ENCODE data around the gene ABHD17A.

DNA sequence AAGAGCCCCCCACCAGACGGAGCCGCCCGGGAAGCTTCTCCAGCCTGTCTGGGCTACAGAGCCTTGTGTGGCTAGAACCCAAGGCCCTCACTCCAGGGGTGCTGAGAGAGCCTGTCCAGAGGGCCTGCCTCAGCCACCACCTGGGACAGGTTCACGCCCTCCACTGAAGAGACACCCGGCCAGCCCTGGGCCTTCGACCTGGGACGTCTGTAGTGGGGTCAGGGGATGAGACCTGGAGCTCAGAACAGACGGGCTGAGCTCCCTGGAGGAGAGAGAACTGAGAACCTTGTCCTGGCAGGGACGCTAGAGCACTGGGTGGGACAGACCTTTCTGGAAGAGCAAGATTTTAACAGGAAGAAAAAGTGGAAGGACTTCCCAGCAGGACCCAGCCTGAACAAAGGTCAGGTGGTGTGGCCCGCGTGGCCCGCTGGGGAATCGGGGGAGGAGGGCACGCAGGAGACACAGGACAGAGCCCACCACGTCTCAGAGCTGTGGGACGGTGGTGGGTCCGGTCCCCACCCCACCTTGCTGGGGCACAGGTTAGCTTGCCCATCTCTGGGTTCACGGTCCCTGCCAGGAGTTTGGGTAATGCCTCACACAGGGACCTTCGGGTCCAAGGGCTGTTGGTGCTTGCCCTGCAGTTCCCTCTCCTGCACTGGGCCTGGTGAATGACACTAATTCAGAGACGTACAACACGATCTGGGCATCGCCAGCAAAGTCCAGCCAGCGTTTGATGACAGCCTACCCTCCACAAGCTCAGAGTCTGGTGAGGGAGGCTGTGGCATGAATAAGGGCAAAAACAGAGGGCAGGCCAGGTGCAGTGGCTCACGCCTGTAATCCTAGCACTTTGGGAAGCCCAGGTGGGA, 1.3 kb upstream of the EFNA2 start:
- PRO-cap = no peak
- RAMPAGE, long total RNA = no peak
- RRBS = 82% methylated on average over 3 of the region's 24 CpGs

DNA sequence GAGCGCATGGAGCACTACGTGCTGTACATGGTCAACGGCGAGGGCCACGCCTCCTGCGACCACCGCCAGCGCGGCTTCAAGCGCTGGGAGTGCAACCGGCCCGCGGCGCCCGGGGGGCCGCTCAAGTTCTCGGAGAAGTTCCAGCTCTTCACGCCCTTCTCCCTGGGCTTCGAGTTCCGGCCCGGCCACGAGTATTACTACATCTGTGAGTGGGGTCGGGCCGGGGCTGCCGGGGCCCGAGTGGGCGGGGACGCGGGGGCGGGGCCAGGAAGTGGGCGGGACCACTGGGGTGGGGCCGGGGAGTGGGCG, 9.9 kb downstream of the EFNA2 start:
- PRO-cap = no peak
- RAMPAGE, long total RNA = no peak
- RRBS = 3% methylated on average over 21 of the region's 33 CpGs

GRCh38 chr19:1331555-1332234, 23.1 kb upstream of the PWWP3A start:
- PRO-cap = no peak
- RAMPAGE, long total RNA = no peak
- RRBS = 22% methylated on average over 2 of the region's 27 CpGs

DNA sequence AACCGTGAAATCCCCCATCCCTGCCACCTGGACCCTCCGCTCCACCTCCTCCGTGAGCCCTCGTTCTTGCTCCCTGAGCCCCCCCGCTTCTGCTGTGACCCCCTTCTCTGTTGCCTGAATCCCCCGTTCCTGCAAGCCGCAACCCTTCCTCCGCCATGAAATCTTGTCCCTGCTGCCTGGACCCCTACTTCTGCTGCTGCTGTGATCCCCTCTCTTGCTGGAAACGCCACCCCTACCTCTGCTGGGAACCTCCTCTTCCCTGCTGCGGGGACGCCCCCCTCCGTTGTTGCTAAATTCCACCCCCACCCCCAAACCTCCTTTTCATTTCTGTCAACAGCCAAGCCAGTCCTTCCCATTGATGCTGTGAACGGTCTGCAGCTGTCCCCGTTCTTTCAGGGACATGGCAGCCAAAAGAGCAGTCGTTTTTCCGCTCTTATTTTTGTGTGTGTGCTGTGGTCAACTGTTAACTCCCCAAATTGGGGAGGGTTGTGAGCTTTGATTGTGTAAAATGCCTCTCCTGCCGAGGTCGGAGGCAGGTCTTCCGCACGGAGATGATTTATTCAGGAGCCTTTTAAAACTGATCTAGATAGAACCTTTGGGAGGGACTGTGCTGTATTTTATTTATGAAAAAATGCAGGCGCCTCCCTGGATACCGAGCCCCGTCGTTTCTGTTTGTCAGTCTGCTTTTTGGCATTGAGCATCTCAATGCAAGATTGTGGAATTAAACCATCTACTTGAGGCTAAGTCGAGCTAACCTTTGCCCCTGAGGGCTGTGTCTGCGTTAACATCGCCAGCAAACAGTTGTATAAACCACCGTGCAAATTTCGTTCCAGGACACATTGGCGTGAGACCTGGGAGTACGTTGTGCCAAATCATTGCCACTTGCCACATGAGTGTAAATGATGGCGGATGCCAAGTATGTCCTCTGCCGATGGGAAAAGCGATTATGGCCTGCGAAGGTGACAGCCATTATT, 1.0 kb downstream of the PWWP3A start:
- PRO-cap = no peak
- RAMPAGE, long total RNA = no peak
- RRBS = no CpG with 5 or more reads among the region's 35 CpGs

DNA sequence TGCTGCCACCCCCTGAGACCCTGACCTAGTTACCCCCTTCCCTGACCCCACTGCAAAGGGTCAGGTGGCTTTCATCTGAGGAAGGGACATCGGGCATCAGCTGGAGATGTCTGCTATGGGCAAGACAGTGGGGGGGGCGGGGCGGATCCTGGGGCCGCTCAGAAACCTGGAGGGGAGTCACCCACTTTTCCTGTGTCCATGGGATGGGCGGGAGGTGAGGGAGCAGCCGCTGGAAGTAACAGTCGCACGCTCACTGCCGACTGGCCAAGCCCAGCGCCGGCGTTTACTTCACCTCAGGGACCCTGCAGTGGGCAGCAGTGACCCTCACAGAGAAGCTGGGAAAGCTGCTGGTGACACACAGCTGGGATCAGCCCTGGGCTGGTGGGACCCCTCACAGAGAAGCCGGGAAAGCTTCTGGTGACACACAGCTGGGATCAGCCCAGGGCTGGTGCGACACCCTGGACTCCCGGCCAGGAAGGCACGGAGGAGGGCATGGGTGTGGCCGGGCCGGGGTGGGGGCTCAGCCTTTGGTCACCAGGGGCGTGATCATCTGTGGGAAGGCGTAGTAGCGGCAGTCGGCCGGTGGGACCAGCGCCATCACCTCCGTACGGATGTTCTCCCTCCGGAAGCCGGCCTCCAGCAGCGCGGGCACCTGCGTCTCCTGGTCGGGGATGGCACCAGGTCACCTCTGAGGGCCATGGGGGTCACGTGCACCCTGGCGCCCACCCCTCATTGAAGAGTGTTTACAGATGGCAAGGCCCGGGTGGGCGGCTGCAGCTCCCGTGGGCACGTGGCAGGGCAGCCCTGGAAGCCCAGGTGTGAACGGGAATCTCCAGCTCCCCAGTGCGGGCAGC, 4.3 kb downstream of the GAMT start:
- PRO-cap = no peak
- RAMPAGE, long total RNA = no peak
- RRBS = 73% methylated on average over 14 of the region's 40 CpGs

- PRO-cap = no peak
- RAMPAGE, long total RNA = no peak
- RRBS = no CpG with 5 or more reads among the region's 37 CpGs
Observed at GRCh38 chr19:1423448-1424106, 14.6 kb upstream of the RPS15 start.

DNA sequence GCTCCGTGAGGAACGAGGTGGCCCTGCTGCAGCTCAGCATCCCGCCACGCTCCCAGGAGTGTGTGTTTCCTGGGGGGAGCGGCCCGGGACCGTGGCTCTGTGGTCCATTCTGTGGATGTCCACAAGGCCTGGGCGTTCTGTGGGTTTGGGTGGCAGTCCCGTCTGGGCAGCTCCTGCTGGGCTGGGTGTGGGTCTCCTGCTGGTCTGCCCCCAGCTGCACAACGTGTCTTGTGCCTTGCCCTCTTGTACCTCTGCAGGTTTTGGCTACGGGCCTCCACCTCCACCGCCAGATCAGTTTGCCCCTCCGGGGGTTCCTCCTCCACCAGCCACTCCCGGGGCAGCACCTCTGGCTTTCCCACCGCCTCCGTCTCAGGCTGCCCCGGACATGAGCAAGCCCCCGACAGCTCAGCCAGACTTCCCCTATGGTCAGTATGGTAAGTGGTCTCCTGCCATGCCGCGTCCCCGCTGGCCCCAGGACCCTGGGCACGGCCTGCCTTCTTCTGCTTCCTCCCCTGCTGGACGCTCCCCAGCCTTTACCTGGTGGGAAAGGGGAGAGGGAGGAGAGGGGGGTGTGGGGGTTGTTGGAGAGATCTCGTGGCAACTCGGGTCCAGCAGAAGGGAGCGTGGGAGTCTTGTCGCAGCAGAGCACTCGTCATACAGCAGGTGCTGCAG, 5.8 kb upstream of the RPS15 start:
- PRO-cap = no peak
- RAMPAGE, long total RNA = no peak
- RRBS = 94% methylated on average over 4 of the region's 28 CpGs

- PRO-cap = no peak
- RAMPAGE, long total RNA = no peak
- RRBS = no CpG with 5 or more reads among the region's 12 CpGs
Observed at GRCh38 chr19:1492319-1493078, 1.5 kb downstream of the REEP6 start.

DNA sequence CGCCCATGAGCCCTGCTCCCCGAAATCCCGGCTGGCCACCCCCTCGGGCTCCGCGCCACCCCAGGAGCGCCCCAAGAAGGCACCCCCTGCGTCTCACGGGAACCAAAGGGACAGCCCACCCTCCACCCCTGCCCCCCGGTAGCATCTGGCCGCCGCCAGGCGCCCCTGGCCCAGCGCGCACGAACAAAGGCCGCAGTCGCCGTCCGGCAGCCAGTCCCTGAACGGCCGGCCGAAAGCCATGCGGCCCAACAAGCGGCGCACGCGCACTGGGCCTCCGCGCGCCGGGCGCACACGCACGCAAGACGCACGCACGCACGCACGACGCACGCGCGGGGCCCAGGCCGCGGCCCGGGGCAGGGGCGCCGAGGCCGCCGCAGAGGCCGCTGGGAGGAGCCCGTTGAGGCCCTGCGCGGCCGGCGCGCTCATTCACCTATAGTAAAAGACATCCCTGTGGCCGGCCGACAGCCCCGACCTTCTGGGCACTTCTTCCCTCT, 526 bp downstream of the MBD3 start:
- PRO-cap = bidirectional peak, plus-strand start at position 324 of the sequence, minus-strand start at position 250 of the sequence
- RAMPAGE, long total RNA = no peak
- RRBS = under 1% methylated on average over 55 of the region's 61 CpGs

- PRO-cap = no peak
- RAMPAGE, long total RNA = no peak
- RRBS = no CpG with 5 or more reads among the region's 19 CpGs
Observed at GRCh38 chr19:1646511-1646934, 5.9 kb downstream of the TCF3 start.

- PRO-cap = no peak
- RAMPAGE, long total RNA = no peak
- RRBS = 2% methylated on average over 3 of the region's 26 CpGs
Observed at GRCh38 chr19:1650983-1651616, 1.3 kb downstream of the TCF3 start.

DNA sequence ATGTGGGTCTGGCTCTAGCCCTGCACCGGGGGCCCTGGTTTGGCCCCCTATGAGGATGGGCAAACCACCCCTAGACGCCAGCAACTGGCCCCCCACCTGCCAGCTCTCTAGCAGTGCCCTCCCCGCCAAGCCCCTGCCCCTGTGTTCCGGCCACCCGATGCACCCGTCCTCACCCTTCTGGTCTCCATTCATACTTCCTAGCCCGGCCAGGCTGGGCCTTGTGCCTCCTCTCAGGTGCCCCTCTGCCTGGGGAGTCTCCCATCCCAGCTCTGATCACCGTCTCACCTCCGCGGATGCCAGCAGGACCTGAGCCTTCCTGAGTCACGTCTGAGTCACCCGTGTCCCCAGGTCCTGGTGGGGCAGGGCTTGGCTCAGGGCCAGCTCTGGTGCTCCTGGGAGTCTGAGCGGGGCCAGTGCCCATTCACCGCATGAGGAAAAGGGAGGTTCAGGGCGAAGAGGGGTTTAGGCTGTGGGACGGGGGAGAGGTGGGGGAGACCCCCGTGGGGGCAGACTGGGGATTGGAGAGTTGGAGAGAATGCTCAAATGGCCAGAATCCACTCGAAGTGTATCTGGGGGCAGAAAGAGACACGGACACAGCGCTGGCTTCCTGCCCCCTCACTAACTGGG, 647 bp downstream of the ATP8B3 start:
- PRO-cap = no peak
- RAMPAGE, long total RNA = no peak
- RRBS = 63% methylated on average over 2 of the region's 20 CpGs

GRCh38 chr19:1828224-1828741, 16.2 kb upstream of the ATP8B3 start:
- PRO-cap = no peak
- RAMPAGE, long total RNA = no peak
- RRBS = 95% methylated on average over 15 of the region's 38 CpGs

- PRO-cap = no peak
- RAMPAGE, long total RNA = no peak
- RRBS = 35% methylated on average over 5 of the region's 31 CpGs
Observed at GRCh38 chr19:1833074-1834281, 14.8 kb downstream of the REXO1 start.

GRCh38 chr19:1840280-1841176, 7.8 kb downstream of the REXO1 start:
- PRO-cap = no peak
- RAMPAGE, long total RNA = no peak
- RRBS = 60% methylated on average over 4 of the region's 32 CpGs

GRCh38 chr19:1851675-1852923, 3.8 kb upstream of the REXO1 start:
- PRO-cap = no peak
- RAMPAGE, long total RNA = no peak
- RRBS = 38% methylated on average over 18 of the region's 71 CpGs

DNA sequence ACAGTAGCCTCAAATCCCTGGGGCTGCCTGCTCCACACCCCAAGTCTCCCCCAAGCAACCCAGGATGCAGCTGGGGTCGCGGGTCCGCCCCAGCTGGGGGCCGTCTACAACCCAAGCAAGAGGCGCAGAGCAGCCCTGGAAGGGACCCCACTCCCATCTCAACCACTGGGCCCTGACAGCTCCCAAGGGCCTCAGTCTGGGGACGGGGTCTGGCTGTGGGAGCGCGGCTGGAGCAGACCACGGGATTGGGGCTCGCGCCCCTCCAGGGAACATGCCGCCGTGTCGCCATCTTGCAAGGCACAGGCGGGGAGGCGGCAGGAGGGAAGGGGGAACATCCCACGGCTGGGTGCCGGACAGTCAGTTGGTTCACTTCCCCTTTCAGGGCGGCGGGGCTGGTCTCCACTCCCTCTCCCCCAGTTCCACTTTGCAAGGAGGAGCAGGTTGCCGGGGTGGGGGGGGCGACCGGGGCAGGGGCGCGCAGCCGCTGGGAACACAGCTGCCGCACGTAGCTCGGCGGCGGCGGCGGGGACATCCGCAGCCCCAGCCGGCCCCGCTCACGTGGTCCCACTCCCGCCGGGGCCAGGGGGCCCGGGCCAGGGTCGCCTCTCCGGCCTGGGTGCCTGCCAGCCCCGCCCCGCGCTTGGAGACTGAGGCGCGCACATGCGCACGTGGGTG, 6.7 kb downstream of the KLF16 start:
- PRO-cap = bidirectional peak, plus-strand start at position 416 of the sequence, minus-strand start at position 276 of the sequence
- RAMPAGE, long total RNA = no peak
- RRBS = 2% methylated on average over 14 of the region's 49 CpGs

- PRO-cap = no peak
- RAMPAGE, long total RNA = no peak
- RRBS = no CpG with 5 or more reads among the region's 19 CpGs
Observed at GRCh38 chr19:1859182-1859871, 4.1 kb downstream of the KLF16 start.

DNA sequence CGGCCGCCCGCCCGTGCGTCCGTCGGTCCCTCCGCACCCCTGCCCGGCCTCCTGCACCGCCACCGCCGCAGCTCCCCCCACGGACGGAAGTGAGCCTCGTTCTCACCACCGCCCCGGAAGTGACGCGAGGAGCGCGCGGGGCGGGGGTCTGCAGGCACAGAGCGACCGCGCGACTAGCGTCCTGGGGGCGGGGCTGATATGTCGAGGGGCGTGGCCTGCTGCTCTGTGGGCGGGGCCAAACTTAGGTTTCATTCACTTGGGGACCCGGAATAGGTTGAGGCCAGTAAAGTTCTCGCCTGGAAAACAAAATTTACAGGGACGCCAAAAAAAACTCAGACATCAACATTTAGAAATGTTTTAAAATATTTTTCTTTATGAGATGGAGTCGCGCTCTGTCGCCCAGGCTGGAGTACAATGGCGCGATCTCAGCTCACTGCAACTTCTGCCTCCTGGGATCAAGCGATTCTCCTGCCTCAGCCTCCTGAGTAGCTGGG, at the start of gene ABHD17A:
Gene ABHD17A, minus strand, starts transcription at position 98 of the 494 bp plus-strand sequence.
- PRO-cap = unidirectional peak, minus-strand start at position 91 of the sequence
- RAMPAGE, long total RNA = no peak
- RRBS = 1% methylated on average over 5 of the region's 41 CpGs

DNA sequence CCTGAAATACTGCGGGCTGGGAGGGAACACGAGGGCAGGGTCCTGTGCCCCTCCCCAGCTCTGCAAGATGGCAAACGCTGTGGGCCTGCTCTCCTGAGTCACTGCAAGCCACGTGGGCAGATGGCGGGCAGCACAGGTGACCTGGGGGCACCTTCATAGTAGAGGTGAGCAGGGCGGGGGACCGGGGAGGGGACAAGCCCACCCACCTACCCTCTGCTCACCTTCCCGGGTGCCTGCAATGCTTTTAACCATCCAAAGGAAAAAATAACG, 12.0 kb downstream of the MKNK2 start:
- PRO-cap = no peak
- RAMPAGE, long total RNA = no peak
- RRBS = 76% methylated on average over 1 of the region's 9 CpGs